Sciatic nerve (tissue), 1 donor: ENCODE measurements around a stretch of chr13.

- PRO-cap: no peak
Observed at GRCh38 chr13:44434334-44434912, 60.8 kb downstream of the SERP2 start.

GRCh38 chr13:44577210-44578010, 1.3 kb upstream of the TSC22D1 start:
- PRO-cap: bidirectional peak, plus-strand start at chr13:44577470, minus-strand start at chr13:44577303; bidirectional peak, plus-strand start at chr13:44577750, minus-strand start at chr13:44577717; bidirectional peak, plus-strand start at chr13:44577888, minus-strand start at chr13:44577844

- PRO-cap: no peak
Observed at GRCh38 chr13:44759595-44759929, 183.4 kb upstream of the TSC22D1 start.

DNA sequence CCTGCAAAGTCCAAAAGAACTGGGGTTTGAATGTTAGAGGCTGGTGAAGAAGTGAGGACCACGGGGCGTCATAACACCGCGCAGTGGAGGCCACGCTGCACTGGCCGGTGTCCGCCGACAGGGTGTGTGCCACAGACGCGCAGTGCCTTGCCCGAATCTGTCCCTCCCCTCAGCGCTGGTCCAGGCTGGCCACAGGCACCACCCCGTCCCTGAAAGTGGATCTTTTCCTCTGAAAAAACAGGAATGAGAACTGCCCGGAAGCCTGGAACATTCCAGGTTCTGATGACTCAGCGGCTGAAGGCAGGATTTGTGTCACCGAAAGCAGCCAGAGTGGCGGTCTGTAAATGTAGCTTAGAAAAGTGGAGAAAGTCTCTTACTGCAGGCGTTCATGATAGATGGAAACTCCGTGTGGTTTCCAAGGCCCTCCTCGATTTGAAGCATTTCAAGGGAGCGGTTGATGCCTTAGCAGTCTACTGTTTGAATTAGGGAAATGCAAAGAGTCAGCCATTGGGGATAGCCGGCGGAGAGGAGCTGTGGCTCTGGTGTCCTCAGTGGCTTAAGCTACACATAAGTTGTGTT, 70.9 kb downstream of the NUFIP1 start:
- PRO-cap: bidirectional peak, plus-strand start at position 303 of the sequence, minus-strand start at position 217 of the sequence

GRCh38 chr13:44922168-44922963, 66.9 kb downstream of the NUFIP1 start:
- PRO-cap: no peak

DNA sequence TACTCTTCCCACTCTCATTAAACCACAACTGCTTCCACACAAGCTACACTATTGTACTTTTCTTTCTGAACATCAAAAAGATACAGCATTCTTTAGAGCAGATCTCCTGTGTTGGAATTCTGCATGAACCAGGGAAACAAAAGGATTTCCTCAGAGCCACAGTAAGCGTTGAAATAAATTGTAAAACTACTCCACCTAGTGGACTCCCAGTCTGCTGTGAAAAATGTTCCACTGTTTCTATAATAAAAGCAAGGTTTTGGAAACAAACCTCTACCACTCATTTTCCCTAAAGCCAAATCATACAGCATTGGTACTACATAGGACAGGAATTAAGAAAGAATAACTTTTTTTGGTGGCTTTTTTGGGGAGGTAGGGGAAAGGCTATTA, 19.4 kb downstream of the NUFIP1 start:
- PRO-cap: no peak

GRCh38 chr13:45336758-45337470, 4.1 kb downstream of the TPT1 start:
- PRO-cap: no peak

DNA sequence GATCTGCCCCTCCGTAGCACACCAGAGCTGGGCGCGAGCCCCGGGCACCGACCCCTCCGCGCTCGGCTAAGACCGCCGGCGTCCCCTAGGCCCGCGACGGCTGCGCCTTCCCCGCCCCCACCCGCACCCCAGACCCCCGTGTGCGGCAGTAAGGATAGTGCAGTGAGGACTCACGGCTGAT, 225 bp downstream of the TPT1 start:
- PRO-cap: no peak

DNA sequence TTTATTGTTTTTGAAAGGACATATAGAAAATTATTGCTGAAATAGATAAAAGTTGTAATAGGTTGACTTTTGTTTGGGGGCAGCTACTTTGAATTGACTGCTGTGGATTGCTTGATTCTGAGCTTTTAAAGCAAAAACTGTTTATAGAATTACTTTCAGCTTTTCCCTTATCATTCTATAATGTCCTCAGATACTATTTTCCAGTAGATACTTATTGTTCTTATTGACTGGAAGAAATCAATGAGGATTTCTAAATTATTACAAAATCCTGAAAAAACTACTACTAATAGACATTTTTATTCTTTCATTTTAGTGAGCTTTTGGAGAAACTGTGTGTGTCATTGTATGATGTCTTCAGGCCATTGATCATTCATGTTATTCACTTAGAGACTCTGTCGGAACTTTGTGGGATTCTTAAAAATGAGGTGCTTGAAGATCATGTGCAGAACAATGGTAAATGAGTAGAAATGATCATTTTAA, 28.3 kb downstream of the COG3 start:
- PRO-cap: no peak

- PRO-cap: no peak
Observed at GRCh38 chr13:46075703-46076260, 23.2 kb upstream of the ZC3H13 start.

DNA sequence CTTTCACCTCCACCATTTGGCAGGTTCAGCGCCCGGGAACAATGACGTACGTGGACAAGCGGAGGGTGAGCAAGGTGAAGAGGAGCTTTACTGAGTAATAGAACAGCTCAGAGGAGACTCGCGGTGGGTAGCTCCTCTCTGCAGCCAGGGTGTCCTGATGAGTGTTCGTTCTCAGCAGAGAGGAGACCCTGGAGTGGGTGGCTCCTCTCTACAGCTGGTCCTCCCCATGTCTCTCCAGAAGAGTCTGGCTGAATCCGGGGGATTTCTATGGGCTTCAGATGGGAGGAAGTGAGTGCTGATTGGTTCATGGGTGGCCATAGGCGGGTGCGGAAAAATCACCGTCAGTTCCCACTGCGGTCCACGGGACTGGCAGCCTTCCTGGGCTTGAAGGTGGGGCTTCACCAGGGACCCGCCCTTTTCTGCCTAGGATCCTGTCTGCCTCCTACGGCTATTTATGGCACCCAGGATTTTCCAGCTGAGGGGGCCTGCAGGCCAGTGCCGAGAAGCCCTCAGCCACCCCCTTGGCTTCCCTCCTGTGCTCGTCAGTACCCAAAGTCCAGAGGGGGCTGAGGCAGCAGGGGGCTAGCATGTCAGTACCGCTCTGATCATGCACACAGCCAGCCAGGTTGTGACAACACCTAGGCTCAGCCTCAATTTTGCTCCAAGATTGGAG, 18.4 kb downstream of the CPB2 start:
- PRO-cap: no peak

GRCh38 chr13:46121041-46121486, 16.2 kb upstream of the CPB2 start:
- PRO-cap: no peak

DNA sequence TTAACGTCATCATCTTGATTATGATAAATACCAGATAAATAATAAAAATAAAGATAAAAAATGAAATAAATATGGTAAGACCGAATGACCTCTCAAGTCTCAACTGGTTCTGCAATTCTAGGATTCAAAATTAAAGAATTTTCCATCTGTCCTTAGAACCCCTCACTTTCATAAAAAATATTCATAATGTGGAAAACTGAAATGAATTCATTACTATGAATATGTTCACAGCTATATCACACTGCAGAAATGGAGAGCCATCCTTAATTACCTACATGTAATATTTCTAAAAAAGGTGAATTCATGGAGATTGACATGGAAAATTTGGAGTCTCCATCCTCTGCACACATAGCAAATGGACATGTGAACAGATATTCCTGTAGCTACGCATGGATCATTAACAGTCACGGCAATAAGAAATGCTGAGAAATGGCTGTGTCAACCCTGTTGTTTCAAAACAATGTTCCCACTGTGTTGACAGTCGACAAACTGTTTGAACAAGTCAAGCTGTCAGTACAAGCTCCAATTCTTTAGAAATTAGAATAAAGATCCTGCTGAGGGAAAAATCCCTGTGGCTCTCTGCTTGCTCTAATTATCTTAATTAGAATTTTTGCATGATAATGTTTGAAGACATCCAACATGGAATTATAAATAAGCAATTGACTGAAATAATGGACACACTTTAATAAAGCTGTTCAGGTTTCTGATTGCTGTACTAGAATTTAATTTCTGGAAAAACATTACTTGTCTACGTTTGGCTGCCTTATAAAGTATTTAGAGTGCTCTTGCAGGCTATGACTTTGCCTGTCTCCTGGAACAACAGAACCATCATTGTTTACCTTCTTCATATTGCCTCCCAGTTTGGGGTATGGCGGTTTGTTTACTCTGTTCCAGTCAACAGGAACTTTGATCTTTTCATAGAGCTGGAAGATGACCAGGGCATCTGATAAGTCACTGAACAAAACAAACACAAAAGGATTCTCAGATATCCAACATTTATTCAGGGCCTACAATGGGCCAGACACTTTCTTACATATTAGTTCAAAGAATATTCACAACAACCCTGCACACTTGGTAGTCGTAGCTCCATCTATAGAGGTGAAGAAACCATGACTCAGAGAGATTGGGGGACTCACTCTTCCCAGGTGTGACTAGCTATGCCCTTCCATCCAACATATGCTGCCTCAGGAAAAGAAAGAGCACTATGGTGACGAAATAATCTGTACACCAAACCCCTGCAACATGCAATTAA, 38.0 kb upstream of the CPB2 start:
- PRO-cap: no peak

GRCh38 chr13:46146883-46147270, 35.1 kb downstream of the LCP1 start:
- PRO-cap: no peak

GRCh38 chr13:46148149-46148685, 33.8 kb downstream of the LCP1 start:
- PRO-cap: no peak

- PRO-cap: no peak
Observed at GRCh38 chr13:46154171-46154930, 27.6 kb downstream of the LCP1 start.

DNA sequence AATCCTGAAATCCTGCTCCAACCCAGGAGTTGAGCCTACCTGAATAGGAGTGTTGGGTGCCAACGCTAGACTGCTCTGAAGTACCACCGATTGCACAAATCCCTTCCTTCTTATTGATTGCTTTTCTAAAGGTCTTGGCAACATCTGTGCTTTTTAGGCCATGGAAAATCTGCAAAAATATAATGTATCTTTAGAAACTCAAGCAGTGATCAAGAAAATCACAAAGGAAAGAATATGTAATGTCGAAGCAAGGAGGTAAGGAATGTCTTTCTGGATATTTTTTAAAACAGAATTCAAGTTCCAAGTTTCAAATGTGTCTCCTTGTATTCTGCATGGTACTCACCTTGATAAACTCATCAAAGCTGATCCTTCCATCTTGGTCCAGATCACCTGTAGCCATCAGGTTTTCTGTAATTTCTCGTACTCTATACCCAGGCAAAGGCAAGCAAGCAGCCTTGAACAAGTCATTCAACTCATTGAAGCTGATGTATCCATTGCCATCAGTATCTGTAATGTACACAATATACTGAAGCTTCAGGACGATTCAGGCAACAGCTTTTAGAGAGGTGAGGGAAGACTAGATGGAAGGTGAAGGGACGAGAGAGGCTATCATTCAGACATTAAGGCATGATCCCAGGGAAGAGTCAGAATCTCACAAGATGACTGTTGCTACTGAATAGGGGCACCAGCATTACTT, 23.3 kb downstream of the LCP1 start:
- PRO-cap: no peak

GRCh38 chr13:46168721-46169292, 13.2 kb downstream of the LCP1 start:
- PRO-cap: no peak

- PRO-cap: unidirectional peak, plus-strand start at chr13:46178404
Observed at GRCh38 chr13:46177885-46178842, 3.8 kb downstream of the LCP1 start.

GRCh38 chr13:46369829-46370363, 17.2 kb downstream of the RUBCNL start:
- PRO-cap: no peak